Measurements from ENCODE around the genes DEDD2, MEGF8, ZNF575, SMG9 and CEACAM16.

DNA sequence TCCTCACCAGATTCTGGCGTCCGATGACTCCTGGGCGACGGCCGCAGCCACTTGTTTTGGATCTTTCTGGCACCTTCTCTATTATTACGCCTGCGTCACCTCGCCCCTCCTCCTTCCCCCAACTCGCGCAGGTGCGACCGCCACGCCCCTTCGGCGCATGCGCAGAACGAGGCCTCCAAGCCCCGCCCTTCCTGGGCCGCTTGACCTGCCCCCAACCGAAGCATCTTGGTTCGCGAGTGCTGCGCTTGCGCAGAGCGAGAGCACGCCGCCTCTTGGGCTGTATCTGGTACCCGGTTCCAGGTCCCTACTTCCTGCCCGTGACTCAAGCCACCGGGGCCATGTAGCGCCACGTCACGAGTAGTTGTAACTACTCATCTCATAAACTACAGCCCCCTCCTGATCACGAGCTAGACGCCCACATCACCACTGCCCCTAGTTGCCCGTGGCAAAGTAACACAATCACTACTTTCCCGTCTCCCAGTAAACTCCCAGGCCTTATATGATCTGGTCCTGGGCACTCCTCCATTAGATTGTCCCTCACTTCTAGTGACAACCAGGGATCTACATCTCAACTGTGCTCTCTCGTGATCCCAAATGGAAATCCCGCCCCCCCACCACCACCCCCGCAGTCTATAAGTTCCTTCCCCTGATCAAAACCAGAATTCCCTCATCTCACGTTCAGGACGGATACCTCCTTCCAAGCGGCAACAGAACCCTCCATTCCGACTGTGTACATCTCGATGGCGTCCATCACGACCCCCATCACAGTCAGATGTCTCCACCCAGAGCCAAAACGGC is at the start of gene DEDD2:
Gene DEDD2 (minus strand): TSS at position 53 of the 798 bp plus-strand sequence.
- RAMPAGE, long total RNA, result no peak
- RRBS, result no CpG with 5 or more reads among the region's 48 CpGs

DNA sequence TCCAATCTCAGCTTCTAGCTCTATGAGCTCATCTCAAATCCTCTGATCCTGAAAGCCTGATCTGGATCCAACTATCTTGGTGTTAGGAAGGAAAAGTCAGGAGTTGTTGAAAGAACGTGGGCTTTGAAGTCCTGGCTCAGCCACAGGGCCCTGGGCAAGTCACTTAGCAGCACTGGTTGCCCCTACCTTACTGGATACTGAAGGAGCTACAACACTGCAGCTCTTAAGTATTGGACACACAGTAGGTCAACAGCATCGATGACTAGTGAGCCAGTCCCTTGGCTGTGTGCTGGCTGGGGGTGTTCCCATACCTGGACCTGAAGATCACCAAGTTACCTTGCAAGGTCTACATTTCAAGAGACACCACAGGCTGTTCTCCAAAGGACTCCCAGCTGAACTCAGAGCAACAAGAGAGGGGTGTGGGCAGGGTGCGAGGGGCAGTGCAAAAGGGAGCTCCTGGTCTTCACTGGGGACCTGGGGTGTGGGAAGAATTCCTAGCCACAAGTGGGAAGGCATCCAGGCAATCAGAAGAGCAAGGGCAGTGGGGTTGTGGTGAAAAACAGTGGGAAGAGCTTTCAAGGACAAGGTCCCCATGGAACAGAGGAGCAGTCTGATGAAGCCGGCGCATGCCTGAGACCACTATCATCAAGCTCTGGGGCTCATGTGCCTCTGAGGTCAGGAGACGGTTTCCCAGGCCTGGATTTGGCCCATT is 4.5 kb upstream of the GSK3A start:
- RAMPAGE, long total RNA, result no peak
- RRBS, result no CpG with 5 or more reads among the region's 6 CpGs

DNA sequence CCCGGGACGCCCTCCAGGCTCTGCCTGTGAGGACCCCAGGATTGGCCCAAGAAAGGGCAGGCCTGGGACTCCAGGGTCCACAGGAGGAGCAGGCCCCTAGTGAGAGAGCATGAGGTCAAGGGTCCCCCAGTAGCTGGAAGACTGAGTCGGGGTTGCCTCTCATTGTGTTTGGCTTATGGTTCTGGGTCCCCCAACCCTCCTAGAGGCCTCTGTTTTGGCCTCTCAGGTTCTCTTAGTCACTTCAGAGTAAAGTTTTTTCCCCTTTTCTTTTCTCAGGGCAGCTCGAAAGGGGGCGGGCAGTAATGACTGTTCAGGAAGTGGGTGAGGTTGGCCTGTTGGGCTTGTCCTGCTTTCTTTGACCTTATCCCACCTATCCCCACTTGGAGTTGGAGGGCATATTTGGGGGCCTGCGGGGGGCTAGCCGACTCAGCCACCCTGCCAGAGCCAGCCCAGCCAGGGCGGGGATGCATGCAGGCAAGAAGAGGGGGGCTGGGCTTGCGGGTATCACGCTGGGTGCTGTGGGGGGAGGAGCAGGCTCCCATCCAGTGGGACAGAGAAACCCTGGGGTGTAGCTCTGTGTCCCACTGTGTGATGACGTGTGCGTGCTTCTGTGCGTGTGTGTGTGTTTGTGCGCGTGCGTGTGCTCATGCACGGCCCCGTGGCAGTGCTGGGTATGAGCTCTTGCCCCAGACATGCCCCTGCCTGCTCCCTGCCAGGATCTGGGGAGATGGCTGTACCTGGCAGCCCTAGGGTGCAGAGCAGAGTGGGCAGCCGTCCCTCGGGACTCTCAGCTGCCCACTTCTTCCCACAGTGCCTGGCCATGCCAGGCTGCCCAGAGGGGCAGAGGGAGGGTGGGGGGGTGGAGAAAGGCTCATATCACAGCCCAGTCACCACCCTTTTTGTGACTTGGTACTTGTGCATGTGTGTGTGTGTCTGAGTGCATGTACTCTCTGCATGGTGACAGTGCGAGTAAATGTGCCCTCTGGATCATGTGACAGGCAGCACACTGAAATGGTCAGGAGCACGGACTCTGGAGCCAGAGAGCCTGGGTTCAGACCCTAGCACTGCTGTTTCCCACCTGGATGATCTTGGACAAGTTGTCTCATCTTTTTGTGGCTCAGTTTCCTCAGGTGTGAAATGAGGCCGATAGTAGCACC is 1.6 kb downstream of the CIC start:
- RAMPAGE, long total RNA, result no peak
- RRBS, result no CpG with 5 or more reads among the region's 23 CpGs

- RAMPAGE, long total RNA, result no peak
- RRBS, result 2% methylated on average over 12 of the region's 56 CpGs
These were observed at the start of gene MEGF8 for GRCh38 chr19:42325095-42326015. Gene MEGF8, plus strand, starts transcription at chr19:42325635.

DNA sequence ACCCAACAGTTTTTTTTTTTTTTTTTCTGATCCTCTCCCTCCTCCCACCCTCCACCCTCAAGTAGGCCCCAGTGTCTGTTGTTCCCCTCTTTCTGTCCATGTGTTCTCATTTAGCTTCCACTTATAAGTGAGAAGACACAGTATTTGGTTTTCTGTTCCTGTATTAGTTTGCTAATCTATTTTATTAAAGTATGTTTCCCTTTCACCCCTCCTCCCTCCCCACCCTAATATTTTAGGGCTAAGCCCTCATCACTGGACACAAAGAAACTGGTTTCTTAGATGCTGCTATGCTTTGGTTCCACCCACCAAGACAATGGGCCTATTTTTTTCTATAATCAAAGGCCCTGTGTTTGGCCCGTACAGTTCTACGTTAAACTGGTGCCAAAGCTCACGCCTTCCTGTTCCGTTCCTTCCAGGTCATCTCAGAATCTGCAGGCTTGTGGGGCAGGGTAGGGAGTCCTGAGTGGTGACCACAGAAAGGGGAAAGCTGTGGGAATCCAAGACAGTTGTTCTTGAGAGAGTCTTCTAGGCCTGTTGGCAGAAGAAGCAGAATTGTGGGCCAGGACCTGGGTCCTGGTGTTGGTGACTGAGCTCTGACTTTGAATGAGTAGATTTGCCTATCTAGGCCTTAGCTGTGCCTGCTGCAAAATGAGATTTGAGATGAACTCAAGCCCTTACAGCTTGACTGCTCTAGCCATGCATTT is 18.9 kb upstream of the CXCL17 start:
- RAMPAGE, long total RNA, result no peak
- RRBS, result no CpG with 5 or more reads among the region's 4 CpGs

DNA sequence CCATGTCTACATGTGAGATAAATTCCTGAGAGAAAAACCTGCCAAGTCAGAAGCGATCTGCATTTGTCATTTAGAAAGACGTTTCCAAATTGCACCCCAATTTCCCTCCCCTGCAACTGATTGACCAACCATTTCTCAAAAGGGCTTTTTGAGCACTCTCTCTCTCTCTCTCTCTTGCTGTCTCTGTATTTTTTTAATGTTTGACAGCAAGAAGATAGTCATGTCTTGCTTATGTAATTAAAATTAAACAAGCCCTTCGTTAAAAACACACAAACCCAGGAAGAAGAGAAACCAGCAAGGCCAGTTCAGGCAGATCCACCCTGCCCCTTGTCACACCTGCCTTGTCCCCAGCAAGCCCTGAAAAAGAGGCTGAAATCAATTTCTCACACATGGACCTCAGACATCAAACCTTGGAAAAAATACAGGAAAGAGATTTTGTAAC is 9.8 kb downstream of the LYPD3 start:
- RAMPAGE, long total RNA, result no peak
- RRBS, result no CpG with 5 or more reads among the region's 3 CpGs

DNA sequence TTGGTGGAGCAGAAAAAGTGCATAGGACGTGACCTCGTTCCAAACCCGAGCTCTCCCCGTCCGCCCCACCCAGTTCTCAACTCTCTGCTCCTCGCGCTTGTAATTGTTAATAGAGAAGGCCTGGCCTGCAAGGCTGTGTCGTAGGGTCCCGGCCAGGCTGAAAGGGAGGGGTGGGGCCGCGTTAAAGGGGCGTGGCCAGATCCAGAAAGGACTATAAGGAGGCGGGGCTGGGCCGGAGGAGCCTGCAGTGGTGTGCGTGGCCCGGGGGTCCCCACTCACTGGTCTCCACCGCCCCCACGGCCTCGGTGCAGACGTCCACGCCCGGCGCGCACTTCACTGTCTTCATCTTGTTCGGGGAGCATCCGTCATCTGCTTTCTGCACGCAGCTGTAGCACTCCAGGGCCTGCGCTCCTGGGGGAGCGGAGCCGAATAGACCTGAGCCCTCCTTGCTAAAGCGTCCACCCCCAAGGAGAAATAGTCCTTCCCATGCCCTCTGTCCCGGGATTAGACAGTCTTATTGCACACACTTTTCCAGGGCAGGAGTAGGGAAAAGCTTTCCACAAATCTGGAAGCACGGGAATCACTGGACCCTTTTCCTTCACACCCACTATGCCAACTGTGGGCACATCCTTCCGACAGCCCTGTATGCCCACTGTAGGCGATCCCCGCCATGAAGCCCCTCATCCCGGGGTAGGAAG is 1.2 kb downstream of the LYPD3 start:
- RAMPAGE, long total RNA, result no peak
- RRBS, result 7% methylated on average over 12 of the region's 37 CpGs

DNA sequence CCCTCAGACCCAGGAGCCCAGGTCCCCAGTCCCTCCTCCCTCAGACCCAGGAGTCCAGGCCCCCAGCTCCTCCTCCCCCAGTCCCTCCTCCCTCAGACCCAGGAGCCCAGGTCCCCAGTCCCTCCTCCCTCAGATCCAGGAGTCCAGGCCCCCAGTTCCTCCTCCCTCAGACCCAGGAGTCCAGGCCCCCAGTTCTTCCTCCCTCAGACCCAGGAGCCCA is 2.7 kb upstream of the PHLDB3 start:
- RAMPAGE, long total RNA, result no peak

GRCh38 chr19:43533030-43533705 is at the start of gene ZNF575:
Gene ZNF575, plus strand, starts transcription at chr19:43533188.
- RAMPAGE, long total RNA, result no peak
- RRBS, result under 1% methylated on average over 16 of the region's 53 CpGs

- RAMPAGE, long total RNA, result no peak
- RRBS, result no CpG with 5 or more reads among the region's 7 CpGs
These were observed 4.3 kb downstream of the PINLYP start for GRCh38 chr19:43579912-43580270.

- RAMPAGE, long total RNA, result no peak
- RRBS, result no CpG with 5 or more reads among the region's 3 CpGs
These were observed 3.9 kb downstream of the ZNF576 start for GRCh38 chr19:43600332-43600618.

DNA sequence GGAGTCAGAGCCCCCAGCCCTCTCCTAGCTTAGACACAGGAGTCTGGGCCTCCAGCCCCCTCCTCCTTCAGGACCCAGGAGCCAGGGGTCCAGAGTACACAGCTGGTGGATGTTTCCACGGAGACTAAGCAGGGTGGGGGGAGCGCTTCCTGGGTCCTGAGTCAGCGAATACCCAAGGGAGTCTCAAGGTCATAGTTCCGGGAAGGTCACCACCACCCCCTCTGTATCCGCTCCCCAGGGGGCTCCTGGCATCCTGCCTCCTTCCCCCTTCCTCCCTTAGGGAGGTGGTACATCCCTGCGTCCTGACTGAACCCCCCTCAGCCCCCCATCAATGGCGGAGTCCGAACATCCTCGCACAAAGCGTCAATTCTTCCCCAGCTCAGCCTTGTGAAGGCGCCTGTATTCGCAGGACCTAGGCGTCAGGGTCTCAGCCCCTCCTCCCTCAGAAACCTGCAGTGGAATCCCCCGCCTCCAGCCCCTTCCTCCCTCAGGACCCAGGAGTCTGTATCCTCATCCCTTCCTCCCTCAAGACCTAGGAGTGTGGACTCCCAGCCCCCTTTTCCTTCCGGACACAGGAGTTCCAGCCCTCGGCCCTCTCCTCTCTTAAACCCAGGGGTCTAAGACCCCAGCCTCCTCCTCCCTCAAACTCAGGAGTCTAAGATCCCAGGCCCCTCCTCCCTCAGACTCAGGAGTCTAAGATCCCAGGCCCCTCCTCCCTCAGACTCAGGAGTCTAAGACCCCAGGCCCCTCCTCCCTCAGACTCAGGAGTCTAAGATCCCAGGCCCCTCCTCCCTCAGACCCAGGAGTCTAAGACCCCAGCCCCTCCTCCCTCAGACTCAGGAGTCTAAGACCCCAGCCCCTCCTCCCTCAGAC is 4.4 kb downstream of the CADM4 start:
- RAMPAGE, long total RNA, result no peak
- RRBS, result no CpG with 5 or more reads among the region's 16 CpGs

- RAMPAGE, long total RNA, result no peak
- RRBS, result no CpG with 5 or more reads among the region's 13 CpGs
These were observed 5.4 kb upstream of the PLAUR start for GRCh38 chr19:43675042-43676031.

DNA sequence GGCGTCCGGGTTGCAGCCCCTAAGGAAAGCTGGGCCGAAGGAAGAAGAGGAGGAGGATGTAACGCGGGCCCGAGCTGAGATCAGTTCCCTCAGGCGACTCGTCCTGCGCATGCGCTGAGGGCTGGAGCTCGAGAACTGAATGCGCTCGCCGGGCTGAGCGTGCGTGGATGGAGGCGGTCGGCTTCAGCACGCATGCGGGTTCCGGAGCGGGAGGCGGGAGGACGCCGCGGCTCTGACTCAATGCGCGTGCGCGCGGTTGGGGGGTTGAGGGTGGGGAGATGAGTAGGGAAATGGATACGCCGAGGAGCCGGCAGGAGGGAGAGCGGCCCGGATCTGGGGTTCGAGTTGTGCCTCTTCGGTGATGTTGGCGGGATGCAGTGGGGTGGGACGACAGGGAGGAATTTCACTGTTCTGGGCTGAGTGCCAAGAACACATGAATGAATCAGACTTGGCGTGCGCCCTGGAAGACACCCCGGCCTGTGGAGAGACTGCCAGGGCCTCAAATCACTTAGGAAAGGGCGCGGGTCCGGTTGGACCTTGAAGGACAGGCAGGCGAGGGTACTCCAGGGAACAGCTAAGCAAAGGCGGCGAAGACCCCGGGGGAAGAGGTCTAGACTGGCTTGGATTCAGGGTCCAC is at the start of gene SMG9:
Gene SMG9 (minus strand): TSS at position 141 of the 637 bp plus-strand sequence.
- RAMPAGE, long total RNA, result no peak
- RRBS, result 2% methylated on average over 24 of the region's 50 CpGs

- RAMPAGE, long total RNA, result no peak
- RRBS, result no CpG with 5 or more reads among the region's 6 CpGs
These were observed 598 bp downstream of the ZNF226 start for GRCh38 chr19:44165493-44165903.

- RAMPAGE, long total RNA, result no peak
- RRBS, result no CpG with 5 or more reads among the region's 4 CpGs
These were observed 41.8 kb upstream of the CEACAM20 start for GRCh38 chr19:44571381-44571608.

- RAMPAGE, long total RNA, result no peak
- RRBS, result no CpG with 5 or more reads among the region's 4 CpGs
These were observed 1.5 kb upstream of the IGSF23 start for GRCh38 chr19:44611640-44612413.

GRCh38 chr19:44647095-44647620 is 3.4 kb downstream of the PVR start:
- RAMPAGE, long total RNA, result no peak
- RRBS, result 88% methylated on average over 9 of the region's 37 CpGs

DNA sequence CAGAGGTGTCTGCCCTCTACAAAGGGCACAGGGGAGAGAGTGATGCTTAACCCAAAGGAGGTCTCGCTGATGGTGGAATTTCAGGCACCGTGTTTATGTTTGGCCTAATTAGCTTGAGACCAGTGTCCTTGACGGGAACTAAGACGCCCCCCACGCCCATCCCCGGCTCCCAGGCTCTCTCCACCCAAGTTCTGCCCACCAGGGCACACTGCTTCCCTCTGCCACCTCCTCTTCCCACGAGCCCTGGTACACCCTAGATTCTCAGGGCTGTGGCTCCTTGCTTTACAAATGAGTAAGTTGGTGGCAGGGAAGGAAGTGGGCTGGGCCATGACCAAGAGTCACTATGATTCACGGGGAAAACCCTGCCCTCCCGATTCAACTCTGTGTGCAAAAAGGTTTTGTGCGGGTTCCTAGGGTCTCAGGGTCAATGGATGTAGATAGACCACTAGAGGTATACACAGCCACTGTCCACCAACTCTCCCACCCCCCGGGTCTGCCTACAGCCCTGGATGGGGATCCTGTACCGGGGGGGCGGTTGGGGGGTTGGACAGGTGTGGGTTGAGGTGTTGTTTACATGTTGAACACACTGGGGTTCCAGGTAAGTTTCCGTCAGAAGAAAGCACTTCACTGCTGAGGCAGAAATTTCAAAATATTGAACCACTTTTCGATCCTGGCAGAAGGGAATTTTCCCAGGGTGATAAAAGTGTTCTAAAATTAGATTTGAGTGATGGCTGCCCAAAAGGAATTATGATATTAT is 6.8 kb upstream of the CEACAM16 start:
- RAMPAGE, long total RNA, result no peak
- RRBS, result 40% methylated on average over 1 of the region's 15 CpGs

- RAMPAGE, long total RNA, result no peak
- RRBS, result no CpG with 5 or more reads among the region's 7 CpGs
These were observed at the start of gene CEACAM16 for GRCh38 chr19:44699098-44699297. Gene CEACAM16, plus strand, starts transcription at chr19:44699151.

All from hepatocyte (in vitro differentiated cells and primary cell).